AG10803 (cell line): ENCODE measurements around the gene FBLL1.

- RRBS: no CpG with 5 or more reads among the region's 10 CpGs
Measured at GRCh38 chr5:166324837-166325242, 654.0 kb upstream of the TENM2 start.

- RRBS: no CpG with 5 or more reads among the region's 9 CpGs
Measured at GRCh38 chr5:167790422-167790896, 501.0 kb upstream of the WWC1 start.

DNA sequence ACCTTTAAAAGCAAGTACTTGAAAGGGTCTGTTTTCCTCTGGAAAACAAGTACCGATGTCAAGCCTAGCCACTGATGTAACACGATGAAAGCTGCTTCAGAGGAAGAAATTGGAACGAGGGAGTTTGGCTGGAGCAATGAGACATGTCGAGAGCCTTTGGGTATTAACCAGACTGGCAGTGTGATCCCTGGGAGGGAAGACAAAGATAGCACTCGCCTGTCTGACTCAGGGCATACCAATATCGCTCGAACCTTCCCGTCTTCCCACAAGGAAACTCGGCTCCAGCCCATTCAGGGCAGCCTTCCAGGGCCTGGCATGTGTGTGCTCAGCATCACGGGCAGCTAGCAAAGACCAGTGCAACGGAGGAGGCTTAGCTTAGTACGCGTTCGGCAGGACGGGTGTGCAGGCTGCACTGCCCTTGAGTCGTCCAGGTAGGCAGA, 356.9 kb upstream of the WWC1 start:
- RRBS: no CpG with 5 or more reads among the region's 16 CpGs

DNA sequence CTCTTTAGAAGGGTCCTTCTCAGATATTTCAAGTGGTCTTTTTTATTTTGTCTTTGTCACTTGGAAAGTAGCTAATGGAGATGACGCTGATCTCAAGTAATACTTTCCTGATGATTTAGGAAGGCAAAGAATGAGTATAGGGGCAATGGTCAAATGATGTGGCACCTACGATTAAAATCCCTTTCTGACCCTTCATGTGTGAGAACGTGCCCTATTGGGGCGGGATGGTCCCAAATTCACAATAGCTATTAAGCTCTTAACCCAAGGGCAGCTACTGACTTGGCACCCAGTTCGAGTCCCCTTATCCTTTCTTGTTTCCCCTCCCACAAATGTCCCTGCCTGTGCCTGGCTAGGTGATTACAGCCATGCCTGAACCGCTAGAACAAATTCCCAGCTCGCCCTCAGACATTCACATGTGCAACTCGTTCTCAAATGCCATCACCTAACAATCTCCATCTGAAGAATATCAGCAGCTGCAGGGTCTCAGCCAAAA, 347.5 kb upstream of the WWC1 start:
- RRBS: no CpG with 5 or more reads among the region's 8 CpGs

DNA sequence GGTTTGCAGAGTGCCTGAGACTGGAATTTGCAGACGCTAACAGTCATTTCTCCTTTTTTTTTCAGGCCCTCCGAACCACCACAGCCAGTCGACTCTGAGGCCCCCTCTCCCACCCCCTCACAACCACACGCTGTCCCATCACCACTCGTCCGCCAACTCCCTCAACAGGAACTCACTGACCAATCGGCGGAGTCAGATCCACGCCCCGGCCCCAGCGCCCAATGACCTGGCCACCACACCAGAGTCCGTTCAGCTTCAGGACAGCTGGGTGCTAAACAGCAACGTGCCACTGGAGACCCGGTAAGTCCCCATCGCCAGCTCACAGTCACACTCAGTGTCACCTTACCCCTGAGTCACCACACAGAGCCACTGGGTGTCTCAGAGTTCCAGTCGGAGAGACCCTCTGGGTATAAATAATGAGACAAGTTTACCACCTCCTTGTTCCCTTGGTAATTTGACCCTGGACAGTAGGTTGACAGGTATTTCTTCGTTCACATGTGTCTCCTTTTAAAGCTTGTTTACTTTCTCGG, 338.9 kb upstream of the WWC1 start:
- RRBS: 81% methylated on average over 4 of the region's 18 CpGs

- RRBS: no CpG with 5 or more reads among the region's 11 CpGs
Measured at GRCh38 chr5:168226861-168227391, 64.5 kb upstream of the WWC1 start.

DNA sequence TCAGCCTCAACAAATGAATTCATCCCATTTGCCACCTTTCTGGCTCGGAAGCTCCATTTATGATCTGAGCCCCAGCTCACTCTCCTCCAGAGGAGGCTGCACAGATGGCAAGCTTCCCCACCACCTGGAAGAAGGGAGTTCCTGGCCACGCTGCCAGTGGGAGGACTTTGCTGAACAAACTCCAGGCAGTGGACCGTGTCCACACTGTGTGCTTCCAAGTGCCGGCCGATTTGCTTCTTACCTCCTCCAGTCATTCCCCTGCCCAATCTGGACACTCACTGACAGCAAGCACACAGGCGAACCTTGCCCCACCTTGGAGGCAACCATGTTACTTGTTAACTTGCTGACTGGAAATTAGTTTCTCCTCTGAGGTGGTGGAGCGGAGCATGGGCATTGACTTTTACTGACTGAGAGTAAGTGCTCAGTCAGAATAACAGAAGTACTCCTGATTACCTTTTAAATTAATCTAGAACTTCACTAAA, 13.9 kb upstream of the WWC1 start:
- RRBS: no CpG with 5 or more reads among the region's 7 CpGs

- RRBS: no CpG with 5 or more reads among the region's 11 CpGs
Measured at GRCh38 chr5:168301804-168302478, 10.5 kb downstream of the WWC1 start.

DNA sequence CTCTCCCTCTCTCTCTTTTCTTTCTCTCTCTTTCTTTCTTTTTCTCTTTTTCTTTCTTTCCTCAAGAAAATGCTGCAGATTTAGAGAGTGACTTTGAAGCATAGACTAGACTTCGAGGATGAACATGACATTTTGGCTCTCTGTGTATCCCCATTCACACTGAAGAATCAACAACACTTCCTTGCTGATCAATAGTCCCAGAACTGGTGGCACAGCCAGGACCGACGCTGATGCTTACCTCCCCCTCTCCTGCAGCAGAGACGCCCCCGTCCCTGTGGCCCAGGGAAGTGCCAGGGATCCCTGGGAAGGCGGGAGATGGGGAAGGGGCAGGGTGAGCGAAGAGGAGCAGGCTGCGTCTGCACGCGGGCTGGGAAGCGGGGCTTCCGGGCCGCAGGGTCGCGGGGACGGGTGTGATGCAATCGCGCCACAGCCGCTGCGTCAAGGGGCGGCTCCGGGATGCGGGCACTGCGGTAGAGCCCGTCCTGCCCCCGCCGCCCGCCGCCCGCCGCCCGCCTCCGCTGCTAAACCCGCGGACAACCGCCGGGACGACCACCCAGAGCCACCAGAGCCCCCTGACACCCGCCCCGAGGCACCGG, at the start of gene FBLL1:
FBLL1 (plus strand) TSS at position 427 of the 596 bp plus-strand sequence.
- RRBS: 5% methylated on average over 16 of the region's 41 CpGs

- RRBS: no CpG with 5 or more reads among the region's 3 CpGs
Measured at GRCh38 chr5:168819059-168819265, 239.8 kb upstream of the PANK3 start.

GRCh38 chr5:168844464-168844968, 265.3 kb upstream of the PANK3 start:
- RRBS: no CpG with 5 or more reads among the region's 22 CpGs

DNA sequence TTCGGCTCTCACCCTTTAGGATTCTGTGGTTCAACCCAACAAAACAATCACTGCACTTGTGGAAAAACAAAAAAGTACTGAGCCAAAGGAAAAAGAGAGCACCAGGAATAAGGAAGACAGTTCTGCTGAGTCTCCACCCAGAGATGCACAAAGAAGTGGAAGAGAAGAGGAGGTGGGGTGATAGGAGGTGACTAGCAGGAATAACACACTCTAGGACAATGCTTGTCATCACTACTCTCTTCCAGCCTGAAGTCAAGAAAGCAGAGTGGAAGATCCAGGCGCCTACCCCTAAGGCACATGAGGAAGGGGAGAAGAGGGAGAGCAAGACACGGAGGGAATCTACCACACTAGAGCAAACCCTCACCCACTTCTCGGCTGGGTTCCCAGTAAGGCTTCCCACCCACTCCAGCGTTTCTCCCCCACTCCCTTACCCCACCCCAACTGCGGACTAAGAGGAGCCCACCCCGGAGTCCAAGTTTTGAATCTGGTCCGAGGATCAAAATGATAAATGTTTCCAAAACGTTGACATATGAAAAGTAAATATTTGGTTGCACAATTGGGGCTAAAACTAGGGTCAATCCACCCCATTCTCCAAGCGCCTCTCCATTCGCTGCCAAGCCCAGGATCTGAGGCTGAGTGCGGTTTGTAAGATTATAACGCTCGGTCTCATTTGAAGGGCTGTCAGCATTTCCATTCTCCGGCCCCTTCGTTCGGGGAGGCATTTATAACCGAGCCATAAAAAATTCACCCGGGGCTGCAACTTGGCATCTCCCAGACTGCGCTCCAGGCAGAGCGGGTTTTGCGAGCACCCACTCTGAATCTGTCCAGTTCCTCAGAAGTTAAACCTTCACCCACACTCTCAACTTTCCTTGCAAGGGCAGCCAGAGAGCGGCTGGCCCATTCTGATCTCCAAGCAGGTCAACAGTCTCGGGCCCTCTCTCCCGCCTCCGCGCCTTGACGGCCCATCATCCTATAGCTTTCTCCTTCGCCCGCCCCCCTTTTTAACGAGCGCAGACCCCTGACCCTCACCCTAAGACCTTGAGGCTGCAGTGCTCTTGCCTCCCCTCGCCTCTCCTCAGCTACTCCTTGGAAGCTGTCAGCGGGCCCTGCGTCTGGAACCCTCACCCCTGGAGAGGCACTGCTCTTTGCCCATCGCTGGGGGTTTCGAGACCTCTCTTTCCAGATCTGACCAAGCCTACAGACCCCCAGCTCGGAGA, 1.4 kb downstream of the SLIT3 start:
- RRBS: no CpG with 5 or more reads among the region's 38 CpGs

GRCh38 chr5:169649528-169650013, 12.5 kb downstream of the DOCK2 start:
- RRBS: no CpG with 5 or more reads among the region's 8 CpGs

DNA sequence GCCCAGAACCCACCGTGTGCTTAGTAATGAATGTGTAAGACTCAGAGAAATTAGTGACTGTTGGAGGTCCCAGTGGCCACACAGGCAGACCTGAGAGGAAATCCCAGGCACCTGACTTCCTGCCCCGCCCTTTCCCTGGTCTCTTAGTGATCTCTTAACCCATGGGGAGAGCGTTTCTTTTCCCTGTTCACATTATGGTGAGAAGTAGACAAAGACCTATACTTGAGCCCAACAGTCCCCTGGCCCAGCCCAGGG, 61.4 kb upstream of the FOXI1 start:
- RRBS: no CpG with 5 or more reads among the region's 3 CpGs

DNA sequence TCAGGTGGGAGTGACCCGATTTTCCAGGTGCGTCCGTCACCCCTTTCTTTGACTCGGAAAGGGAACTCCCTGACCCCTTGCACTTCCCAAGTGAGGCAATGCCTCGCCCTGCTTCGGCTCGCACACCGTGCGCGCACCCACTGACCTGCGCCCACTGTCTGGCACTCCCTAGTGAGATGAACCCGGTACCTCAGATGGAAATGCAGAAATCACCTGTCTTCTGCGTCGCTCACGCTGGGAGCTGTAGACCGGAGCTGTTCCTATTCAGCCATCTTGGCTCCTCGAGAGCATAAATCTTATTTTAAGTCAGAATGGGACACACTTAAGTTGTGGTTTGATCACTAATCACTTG, 12.7 kb downstream of the C5orf58 start:
- RRBS: no CpG with 5 or more reads among the region's 17 CpGs

GRCh38 chr5:170292325-170293053, 5.1 kb downstream of the LCP2 start:
- RRBS: no CpG with 5 or more reads among the region's 1 CpG

DNA sequence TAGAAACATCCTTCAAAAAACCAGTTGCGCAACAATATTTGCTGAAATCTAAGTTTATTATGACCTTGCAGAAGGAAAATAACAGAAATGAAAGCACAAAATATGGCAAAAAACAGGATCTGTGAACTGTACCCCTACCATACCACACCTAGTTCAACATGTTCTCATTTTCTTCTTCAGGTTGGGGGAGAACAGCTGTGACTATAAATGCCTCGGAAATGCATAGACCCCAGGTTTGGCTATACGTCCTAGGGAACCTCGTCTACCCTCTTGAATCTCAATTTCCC, 1.4 kb downstream of the LCP2 start:
- RRBS: no CpG with 5 or more reads among the region's 4 CpGs

- RRBS: no CpG with 5 or more reads among the region's 13 CpGs
Measured at GRCh38 chr5:170333042-170333814, 35.7 kb upstream of the LCP2 start.

- RRBS: no CpG with 5 or more reads among the region's 3 CpGs
Measured at GRCh38 chr5:170404397-170404820, 15.2 kb upstream of the KCNMB1 start.